ENCODE measurements around the genes MYO7A, PAK1 and AQP11.

GRCh38 chr11:76770497-76771542, 12.3 kb upstream of the TSKU start:
- PRO-cap = no peak

- PRO-cap = no peak
These were observed 10.6 kb upstream of the TSKU start for GRCh38 chr11:76772263-76773197.

GRCh38 chr11:76787567-76788230, 4.5 kb downstream of the TSKU start:
- PRO-cap = no peak

DNA sequence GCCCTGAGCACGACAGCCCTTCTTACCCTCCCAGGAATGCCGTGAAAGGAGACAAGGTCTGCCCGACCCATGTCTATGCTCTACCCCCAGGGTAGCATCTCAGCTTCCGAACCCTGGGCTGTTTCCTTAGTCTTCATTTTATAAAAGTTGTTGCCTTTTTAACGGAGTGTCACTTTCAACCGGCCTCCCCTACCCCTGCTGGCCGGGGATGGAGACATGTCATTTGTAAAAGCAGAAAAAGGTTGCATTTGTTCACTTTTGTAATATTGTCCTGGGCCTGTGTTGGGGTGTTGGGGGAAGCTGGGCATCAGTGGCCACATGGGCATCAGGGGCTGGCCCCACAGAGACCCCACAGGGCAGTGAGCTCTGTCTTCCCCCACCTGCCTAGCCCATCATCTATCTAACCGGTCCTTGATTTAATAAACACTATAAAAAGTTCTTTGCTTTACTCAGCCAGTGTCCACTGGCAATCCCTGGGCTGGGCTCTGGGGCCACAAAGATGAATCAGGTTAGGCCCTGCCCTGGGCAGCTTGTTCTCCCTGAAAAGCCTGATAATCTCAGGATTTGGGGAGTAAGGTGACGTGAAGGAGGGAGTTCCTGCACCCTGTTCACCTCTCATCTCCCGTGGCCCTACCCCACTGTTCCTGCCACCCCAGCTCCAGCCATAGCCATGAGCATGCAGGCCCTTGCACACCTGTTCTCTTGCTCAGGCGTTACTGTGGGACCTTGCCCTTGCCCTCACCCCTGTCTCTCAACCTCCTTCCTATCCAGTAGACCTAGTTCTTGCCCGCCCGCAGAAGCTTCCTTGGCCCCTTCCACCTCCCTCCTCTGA, 14.8 kb downstream of the TSKU start:
- PRO-cap = no peak

GRCh38 chr11:77049053-77049438, 14.8 kb downstream of the B3GNT6 start:
- PRO-cap = no peak

- PRO-cap = no peak
These were observed 2.2 kb upstream of the CAPN5 start for GRCh38 chr11:77064500-77065034.

- PRO-cap = unidirectional peak, plus-strand start at chr11:77066032
These were observed 1.1 kb upstream of the CAPN5 start for GRCh38 chr11:77065613-77066158.

DNA sequence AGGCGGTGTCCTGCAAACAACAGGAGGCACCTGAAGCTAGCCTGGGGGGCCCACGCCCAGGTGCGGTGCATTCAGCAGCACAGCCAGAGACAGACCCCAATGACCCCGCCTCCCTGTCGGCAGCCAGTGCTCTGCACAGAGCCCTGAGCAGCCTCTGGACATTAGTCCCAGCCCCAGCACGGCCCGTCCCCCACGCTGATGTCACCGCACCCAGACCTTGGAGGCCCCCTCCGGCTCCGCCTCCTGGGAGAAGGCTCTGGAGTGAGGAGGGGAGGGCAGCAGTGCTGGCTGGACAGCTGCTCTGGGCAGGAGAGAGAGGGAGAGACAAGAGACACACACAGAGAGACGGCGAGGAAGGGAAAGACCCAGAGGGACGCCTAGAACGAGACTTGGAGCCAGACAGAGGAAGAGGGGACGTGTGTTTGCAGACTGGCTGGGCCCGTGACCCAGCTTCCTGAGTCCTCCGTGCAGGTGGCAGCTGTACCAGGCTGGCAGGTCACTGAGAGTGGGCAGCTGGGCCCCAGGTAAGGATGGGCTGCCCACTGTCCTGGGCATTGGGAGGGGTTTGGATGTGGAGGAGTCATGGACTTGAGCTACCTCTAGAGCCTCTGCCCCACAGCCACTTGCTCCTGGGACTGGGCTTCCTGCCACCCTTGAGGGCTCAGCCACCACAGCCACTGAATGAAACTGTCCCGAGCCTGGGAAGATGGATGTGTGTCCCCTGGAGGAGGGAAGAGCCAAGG, at the start of gene MYO7A:
MYO7A (plus strand) TSS at position 281 of the 743 bp plus-strand sequence.
- PRO-cap = no peak

DNA sequence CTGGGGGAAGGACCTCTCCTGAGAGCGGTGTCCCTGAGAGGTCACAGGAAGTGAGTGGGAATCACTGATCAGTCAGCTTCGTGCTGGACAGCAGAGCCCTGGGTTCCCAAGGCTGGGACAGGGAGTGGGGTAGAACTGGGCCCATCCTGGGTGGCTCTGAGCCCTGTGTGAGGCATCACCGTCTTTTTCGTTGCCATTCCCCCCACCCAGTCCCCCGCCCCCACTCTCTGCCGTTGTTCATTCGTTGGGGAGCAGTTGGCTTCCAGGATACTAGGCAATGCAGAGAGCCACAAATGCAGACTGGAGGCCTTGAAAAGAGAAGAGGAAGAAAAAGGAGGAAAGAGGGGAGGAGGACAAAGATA, 9.1 kb downstream of the MYO7A start:
- PRO-cap = no peak

DNA sequence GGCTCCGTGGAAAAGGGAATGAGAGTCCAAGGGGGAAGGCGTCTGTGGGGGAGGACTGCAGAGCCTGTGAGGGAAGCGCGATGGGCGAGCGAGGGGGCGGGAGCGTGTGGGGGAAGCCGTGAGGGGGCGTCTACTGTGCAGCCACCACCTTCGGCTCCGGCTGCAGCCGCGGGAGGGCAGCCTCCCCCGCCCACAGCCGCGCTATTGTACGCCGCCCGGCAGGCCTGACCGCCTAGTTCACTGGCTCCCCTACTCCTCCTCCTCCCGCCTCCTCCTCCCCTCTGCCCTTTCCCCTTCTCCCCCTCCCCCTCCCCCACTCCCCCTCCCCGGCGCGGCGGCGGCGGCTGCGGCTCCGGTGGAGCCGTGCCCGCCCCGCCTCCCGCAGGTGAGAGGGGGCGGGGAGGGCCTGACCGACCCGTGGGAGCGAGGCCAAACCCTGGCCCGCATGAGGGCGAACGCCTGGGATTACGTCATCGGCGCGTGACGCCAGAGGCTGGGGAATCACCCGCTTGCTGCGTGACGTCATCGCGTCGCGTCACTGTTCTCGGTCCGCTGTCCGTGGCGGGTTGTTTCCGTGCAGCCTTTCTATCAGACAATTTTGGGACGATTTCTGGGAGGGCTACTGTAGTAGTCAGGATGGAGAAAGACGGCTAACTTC, at the start of gene PAK1:
PAK1 (minus strand) TSS at position 210 of the 658 bp plus-strand sequence.
- PRO-cap = bidirectional peak, plus-strand start at position 595 of the sequence, minus-strand start at position 387 of the sequence

DNA sequence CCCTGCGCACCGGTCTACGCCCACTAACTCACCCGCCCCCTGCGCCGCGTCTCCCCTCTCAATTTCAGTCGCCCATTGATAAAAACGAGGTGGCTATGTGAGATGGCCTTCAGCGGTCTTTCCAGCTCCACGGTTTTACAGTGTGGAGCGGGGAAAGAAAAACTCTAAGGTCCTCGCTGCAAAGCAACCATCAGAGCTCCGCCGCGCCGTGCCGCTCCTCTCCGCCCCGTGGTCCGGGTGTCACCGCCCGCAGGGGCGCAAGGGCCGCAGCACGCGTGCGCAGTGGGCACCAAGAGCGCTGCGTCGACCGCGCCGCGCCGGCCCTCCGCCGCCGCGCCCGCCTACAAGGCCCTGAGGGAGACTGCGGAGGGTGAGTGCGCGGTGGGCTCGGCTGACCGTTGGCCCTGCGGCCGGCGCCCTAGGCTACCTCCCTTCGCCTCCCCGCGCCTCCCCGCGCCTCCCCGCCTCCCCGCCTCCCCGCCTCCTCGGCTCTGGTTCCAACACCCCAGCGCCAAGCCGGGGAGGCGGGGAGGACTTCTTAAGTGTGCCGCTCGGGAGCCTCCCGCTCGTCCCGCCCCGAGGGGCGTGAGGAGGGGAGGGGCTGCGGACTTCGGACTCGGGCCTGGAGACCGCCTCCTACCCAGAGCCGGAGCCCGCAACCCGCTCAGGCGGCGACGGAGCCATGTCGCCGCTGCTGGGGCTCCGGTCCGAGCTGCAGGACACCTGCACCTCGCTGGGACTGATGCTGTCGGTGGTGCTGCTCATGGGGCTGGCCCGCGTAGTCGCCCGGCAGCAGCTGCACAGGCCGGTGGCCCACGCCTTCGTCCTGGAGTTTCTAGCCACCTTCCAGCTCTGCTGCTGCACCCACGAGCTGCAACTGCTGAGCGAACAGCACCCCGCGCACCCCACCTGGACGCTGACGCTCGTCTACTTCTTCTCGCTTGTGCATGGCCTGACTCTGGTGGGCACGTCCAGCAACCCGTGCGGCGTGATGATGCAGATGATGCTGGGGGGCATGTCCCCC, at the start of gene AQP11:
AQP11 (plus strand) TSS at position 643 of the 1,024 bp plus-strand sequence.
- PRO-cap = bidirectional peak, plus-strand start at position 346 of the sequence, minus-strand start at position 242 of the sequence

GRCh38 chr11:77725387-77725771, 87.8 kb upstream of the CLNS1A start:
- PRO-cap = no peak

- PRO-cap = no peak
These were observed 2.0 kb upstream of the NDUFC2 start for GRCh38 chr11:78081464-78082199.

DNA sequence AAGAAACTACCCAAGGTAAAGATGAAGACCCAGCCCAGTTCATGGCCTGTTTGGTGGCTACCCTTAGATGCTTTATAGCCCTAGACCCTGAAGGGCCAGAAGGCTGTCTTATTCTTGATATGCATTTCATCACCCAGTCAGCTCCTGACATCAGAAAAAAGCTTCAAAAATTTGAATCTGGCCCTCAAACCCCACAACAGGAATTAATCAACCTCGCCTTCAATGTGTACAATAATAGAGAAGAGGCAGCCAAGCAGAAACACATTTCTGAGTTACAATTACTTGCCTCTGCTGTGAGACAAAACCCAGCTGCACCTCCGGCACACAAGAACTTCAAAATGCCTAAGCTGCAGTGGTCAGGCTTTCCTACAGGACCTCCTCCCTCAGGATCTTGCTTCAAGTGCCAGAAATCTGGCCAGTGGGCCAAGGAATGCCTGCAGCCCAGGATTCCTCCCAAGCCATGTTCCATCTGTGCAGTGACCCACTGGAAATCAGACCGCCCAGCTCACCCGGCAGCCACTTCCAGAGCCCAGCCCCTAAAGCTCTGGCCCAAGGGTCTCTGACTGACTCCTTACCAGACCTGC, 3.3 kb upstream of the NDUFC2 start:
- PRO-cap = no peak

DNA sequence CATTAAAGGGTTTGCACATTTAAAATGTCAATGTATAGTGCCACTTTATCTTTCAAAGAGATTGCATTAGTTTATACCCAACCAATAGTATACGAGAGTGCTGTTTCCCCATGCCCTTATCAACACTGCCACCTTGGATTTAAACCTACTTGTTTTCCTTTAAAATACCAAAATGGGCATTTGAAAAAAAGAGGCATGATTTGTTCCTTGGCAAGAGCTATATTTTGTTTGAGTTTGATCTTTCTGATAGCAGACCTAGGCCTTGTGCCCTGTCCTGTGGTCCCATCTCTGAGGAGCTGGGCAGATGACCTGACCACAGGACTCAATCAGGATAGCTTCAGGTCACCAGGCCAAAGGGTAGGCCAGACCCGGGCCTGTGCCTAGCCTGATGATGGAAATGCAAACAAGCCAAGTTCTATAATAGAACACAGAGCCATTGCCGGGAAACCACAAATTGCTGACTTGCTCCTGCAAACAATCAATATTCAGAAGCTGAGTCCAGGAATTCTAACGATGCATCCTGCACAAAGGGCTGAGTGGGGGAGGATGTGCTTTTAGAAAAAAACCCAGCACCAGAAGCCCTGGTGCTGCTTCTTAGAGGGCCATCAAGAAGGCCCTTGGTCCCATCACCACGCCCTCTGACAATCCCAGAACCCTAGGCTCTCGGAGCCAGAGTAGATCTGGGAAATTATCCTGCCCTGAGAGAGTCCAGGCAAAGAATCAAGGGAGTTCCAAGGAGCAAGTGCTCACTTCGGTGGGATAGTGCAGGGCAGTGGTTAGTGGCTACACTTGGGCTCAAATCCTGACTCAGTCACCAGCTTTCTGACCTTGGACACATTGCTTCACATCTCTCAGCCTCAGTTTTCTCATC, 17.0 kb upstream of the ALG8 start:
- PRO-cap = no peak

DNA sequence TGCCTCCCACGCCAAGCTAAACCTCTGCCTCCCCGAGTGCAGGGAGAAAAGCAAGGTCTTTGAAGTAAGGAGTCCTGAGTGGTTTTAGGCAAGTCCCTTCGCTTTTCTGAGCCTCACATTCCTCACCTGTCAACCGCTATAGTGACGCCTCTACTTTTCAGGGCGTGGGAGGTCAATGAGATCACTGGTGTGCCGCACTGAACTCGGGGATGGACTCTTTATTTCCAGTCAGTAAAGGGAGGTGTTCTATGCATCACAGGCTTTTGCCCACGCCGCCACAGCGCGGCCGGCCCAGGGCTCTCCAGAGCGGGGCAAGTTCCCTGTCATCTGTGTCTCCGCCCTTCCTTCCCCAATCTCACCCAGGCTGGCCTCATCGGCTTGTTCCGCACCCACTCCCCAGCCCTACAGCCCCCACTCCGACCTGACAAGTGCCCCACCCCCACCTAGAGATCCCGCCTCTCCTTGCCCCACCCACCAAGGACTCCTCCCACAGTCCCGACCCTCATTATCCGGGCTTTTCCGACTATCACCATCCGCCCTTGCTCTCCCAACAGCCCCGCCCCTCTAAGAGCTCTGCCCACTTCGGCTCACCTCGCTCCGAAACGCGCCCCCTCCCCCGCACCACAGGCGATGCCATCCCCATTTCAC, 494 bp downstream of the KCTD21 start:
- PRO-cap = no peak

DNA sequence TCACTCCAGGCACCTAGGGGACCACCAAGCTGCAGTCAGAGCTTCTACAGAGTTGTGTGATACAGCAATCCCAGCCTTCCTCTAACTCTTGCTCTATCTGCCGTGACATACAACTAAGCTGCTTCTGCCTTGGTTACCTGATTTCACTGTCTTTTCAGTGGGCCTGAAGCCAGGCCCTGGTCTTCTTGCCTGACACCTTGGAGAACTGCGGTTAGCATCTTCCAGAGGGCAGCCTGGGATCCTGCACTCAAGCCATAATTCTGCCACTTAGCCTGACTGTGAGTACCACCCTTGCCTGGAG, 35.7 kb downstream of the USP35 start:
- PRO-cap = no peak

DNA sequence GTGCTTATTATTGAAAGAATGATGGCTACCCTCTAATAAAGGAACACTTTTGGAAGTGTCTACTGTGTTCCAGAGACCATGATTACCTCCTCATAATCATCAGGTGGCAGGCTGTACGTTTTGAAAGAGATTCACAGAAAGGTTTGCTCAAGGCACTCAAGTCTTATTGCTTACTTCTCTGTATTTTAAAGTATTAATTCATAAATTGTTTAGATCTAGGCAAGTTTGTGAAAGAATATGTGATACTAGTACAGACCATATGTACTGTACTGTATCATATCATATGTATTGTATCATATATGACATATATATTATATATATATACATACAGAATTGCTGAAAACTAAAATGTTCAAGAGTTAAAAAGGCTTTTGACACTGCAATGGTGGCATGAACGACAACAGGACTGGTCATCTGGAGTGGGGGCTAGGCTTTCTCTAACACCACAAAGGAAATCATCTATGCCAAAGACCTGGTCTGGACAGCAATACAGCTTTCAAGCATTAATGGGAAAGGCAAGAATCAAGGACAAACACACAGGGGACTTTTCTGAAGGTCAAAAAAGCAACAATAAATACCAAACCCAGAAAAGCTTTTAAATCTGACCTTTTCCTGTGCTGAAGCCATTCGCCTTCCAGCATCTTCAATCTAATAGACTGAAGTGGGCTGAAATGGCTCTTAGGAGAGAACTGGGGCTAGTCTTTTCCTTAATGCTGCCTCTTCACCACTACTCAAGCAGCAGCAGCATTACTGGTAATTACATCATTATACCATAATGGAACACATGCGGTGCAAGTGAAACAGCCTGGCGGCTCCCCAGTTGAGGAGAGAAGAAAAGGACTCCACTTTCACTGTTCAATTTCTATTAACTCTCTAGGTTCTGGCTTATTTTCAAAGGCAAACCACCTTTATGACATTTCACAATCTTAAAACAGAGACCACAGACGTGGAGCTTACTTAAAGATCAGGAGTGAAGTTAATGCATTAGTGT, 63.2 kb downstream of the GAB2 start:
- PRO-cap = no peak

- PRO-cap = no peak
These were observed 26.2 kb downstream of the GAB2 start for GRCh38 chr11:78391347-78391850.

GRCh38 chr11:78418409-78418817, 793 bp upstream of the GAB2 start:
- PRO-cap = no peak

Measured in mesenteric fat pad (tissue), 1 donor.